Fibroblast of the aortic adventitia (primary cell): ENCODE measurements around the genes NOVA1 and HEATR5A.

GRCh38 chr14:24633222-24633661 is 748 bp downstream of the GZMB start:
- CAGE, long polyA plus RNA, result no peak

DNA sequence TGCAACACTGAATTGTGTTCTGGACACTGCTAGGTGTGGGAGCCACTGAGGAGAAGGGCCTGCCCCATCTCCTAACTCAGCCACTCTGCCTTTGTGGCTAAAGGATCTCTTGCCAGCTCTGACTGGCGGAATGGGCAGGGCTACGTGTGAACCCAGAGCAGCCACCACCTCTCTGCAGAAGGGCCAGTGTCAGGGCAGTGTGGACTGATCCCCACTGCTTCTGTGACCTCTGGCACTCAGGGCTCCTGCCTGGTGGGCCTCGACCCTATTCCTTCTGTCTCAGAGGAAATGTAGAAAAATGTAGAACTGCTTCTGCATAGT is 46.6 kb upstream of the GZMB start:
- CAGE, long polyA plus RNA, result no peak

DNA sequence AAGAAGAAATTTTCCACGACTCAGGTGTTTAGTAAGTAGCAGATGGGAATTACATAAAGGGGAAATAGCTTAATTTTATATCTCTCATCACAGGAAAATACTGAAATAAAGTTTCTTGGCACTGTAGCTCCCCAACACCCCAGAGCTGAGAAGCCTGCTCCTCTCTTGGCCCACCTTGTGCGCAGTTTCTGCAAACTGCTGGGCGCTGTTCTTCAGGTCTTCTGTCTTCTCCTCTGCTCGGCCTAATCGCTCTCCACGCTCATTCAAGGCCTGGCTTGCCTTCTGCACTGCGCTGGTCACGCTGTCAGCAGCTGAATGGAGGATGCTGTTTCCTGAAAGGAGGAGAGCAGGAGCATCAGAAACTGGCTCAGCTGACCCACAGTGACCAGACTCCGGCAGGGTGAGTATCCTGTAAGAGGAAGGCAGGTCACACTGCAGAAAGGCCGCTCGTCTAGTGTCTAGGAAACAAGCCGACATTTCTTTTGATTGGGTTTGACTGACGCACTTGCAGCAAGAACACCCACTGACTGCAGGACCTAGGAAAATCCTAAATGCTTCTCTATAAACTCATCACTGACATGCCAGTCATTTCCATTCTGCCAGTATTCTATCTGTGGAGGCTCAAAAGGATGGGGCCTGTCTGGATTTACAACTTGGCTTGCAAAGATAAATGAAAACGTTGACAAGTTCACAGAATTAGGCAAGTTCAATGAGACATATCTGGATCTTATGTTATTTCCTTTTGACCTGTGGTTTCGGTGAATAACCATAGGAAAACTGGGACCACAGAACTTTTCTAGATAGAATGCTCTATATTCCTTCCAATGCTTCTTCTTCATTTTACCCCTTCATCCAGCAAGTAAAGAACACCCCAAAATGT is 185.1 kb upstream of the GZMB start:
- CAGE, long polyA plus RNA, result no peak

GRCh38 chr14:24844068-24844496 is 205.9 kb downstream of the STXBP6 start:
- CAGE, long polyA plus RNA, result no peak

- CAGE, long polyA plus RNA, result no peak
Observed at GRCh38 chr14:24974220-24974480, 75.8 kb downstream of the STXBP6 start.

DNA sequence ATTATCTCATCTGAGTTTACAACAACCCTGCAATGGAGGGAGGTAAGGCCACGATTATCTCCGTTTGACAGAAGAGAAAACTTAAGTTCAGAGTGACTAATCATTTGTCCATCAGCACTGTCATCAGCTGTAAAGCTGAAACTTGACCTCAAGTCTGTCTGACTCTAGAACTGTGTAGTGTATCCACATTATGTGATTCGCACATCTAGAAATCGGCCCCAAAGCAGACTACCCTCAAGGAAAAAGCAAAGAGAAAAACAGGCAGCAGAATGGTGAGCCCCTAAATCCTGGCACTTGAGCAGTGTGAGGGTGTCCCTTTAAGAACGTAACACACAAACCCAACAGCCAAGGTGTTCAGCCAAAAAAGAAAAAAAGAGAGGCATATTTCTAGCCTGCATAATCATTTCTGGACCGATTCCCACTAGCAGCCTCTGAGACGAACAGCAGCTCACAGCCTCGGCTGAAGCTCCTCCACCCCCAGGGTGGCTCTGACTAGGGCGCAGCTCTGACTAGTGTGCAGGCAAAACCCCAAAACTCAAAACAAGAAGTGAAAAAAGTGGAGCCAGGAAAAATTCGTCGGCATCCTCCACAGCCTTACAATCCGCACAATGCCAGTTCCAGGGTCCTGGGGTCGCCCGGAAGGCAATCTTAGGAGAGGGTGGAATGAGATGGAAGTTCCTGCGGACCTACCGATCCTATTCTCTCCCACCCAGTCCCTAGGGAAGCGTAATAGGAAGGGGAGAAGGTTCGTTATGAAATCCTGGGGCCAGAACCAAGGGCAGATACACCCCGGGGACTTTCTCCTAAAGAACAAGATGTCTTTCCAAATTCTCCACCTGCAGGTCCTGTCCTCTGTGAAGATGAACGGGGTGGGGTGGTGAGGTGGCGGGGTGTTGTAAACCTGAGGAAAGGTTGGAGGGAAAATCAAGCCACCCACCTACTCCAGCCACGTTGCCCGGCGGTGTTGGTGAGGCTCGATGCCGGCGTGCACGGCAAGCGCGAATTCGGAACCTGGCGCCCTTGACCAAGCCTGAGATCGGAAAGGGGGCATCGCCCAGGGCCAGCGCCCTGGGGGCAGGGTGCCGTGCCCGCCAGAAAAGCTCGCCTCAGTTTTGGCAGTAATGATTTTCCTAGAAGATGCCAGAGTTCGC is 1.3 kb downstream of the STXBP6 start:
- CAGE, long polyA plus RNA, result no peak

DNA sequence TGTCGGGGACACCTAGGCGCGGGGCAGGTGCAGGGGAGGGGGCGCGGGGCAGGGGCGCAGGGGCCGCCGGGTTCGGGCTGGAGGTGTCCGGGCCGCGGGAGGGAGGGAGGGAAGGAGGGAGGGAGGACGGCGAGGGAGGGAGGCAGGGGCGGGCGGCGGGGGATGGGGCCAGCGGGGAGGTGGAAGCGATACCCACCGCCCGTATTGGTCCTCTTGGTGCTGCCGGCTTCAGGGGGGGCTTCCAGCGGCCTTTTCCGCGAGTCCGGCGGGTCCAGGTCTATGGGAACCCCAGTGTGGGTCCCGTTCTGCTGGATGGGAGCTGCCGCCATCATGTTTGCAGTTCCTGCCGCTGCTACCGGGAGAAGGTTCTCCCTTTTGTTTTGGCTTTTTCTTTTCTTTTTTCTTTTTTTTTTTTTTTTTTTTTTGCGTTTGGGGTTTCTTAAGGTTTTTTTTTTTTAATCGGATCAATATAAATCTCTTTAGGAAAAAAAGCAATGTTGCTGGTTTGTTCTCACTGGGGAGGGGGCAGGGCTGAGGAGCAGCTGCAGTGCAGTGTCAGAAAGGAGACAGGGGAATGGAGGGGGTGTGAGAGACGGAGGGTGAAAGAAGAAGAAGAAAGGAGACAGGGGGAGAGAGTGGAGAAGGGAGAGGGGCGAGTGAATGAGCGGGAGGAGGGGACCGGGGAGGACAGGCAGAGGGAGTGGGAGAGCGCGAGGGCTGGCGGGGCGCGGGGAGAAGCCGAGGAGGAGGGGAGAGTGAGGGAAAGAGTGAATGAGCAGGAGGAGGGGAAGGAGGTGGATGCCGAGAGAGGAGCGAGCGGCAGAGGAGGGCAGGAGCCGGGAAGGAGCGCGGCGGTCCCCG is 498 bp downstream of the NOVA1 start:
- CAGE, long polyA plus RNA, result no peak

GRCh38 chr14:26597966-26598755 is at the start of gene NOVA1:
Gene NOVA1, minus strand, starts transcription at chr14:26598033.
- CAGE, long polyA plus RNA, result no peak

DNA sequence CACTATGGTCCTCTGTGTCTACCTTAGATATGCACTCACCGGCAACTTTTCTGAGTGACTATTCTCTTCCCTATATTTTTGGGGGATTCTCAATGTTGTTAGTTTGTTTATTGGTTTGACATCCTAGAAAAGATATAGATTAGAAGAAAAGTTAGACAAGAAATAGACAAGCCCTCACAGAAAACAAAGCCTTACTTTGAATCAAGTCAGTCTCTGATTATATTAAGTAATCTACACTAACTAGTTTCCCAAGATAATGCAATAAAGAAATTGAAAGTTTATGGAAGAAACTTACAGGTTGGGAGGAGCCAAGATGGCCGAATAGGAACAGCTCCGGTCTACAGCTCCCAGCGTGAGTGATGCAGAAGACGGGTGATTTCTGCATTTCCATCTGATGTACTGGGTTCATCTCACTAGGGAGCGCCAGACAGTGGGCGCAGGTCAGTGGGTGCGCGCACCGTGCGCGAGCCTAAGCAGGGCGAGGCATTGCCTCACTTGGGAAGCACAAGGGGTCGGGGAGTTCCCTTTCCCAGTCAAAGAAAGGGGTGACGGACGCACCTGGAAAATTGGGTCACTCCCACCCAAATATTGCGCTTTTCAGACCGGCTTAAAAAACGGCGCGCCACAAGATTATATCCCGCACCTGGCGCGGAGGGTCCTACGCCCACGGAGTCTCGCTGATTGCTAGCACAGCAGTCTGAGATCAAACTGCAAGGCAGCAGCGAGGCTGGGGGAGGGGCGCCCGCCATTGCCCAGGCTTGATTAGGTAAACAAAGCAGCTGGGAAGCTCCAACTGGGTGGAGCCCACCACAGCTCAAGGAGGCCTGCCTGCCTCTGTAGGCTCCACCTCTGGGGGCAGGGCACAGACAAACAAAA is 578.2 kb upstream of the FOXG1 start:
- CAGE, long polyA plus RNA, result no peak

GRCh38 chr14:28577973-28578272 is 188.7 kb upstream of the FOXG1 start:
- CAGE, long polyA plus RNA, result no peak

DNA sequence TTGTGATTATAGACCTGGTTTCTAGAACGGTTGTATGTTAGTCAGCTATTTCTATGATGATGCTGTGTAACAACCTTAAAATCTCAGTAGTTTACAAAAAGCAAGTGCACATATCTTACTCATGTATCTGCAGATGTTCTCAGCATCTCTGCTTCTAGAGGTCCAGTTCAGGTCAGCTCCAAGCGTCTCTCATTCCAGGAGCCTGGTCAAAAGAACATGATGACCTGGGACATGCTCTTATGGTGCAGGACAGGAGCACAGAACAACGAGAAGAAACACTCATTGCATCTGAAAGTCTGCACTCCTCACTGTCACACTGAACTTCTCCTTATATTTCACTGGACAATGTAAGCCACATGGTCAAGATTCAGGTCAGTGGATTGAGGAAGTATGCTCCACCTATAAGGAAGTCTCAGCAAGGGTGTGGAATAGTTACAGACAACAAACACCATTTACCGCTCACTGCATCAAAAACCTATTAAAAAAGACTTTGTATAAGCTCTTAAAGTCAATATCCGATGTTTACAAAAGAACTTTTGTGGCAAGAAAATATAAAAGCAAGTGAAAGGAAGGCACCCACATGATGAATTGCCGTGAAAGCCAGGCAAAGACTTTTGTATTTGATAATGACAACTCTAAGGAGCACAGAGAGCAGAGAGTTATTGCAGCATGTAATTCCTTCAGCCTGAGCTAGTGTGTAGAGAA is 153.1 kb upstream of the FOXG1 start:
- CAGE, long polyA plus RNA, result no peak

- CAGE, long polyA plus RNA, result no peak
Observed at GRCh38 chr14:29236624-29237243, 470.1 kb downstream of the FOXG1 start.

DNA sequence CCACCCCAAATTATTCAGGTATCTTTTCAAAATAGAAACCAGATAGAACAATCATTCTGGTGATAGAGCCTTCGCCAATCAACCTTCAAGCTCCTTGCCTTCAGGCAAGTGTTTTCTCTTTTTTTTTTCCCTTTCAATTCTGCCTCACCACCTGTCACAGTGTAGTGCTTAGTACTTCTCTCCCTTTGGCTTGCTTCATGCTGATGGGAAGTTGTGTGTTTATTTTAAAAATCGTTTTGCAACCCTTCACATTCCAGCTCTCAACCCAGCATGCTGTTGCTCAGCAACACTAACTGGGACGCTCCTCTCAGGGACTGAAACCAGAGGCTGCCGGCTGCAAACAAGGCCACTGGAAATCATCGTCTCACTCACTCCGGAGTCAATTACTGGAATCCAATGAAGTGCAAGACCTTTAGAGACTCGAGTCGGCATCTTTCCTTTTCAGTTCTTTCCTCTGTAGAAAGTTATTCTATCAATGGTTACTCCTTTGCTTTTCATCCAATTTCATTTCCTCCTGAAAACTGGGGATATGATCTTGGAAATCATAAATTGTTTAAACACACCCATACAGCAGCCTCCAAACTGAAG is 342.6 kb downstream of the PRKD1 start:
- CAGE, long polyA plus RNA, result no peak

DNA sequence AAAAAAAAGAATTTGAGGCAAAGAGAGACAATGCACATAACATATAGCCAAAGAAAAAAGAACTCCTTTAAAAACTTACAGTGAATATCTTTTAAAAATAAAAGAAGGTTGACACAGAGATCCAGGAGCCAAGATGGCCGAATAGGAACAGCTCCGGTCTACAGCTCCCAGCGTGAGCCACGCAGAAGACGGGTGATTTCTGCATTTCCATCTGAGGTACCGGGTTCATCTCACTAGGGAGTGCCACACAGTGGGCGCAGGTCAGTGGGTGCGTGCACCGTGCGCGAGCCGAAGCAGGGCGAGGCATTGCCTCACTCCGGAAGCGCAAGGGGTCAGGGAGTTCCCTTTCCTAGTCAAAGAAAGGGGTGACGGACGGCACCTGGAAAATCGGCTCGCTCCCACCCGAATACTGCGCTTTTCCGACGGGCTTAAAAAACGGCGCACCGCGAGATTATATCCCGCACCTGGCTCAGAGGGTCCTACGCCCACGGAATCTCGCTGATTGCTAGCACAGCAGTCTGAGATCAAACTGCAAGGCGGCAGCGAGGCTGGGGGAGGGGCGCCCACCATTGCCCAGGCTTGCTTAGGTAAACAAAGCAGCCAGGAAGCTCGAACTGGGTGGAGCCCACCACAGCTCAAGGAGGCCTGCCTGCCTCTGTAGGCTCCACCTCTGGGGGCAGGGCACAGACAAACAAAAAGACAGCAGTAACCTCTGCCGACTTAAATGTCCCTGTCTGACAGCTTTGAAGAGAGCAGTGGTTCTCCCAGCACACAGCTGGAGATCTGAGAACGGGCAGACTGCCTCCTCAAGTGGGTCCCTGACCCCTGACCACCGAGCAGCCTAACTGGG is 84.8 kb upstream of the G2E3 start:
- CAGE, long polyA plus RNA, result no peak

DNA sequence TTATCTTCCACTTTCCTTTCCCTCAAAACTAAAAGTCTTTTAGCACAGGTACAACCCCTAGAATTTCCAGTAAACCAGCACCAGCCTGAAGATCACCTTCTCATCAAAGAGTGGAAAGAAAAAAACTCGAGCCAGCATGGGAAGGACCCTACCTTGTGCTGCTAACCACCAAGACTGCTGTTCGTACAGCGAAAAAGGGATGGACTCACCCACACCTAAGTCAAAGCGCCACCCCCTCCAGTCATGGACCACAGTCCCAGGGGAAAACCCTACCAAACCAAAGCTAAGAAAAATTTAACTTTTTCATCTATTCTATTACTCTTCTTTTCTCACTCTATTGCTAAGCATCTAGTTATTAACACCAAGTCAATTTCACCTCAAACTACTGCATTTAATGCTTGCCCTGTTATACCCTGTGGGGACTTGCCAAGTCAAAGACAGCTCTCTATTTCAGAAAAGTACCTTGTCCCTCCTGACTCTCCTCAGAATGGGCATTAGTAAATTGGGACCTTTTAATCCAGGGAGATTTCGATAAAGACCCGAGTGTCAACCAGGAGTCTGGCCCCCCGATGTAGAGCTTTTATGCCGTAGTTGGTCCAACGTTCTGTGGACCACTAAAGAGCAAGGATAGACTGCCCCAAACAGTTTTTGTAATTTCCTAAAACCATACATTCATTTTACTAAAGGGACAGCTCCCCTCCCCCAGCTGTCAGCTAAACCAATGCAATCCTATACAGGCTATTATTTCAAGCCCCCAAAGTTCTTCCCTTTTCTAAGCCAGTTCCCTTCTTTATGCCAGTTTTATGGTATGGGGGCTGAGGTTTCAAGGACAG is 55.5 kb upstream of the AP4S1 start:
- CAGE, long polyA plus RNA, result no peak

- CAGE, long polyA plus RNA, result no peak
Observed at GRCh38 chr14:31133147-31133901, 74.3 kb downstream of the HECTD1 start.

DNA sequence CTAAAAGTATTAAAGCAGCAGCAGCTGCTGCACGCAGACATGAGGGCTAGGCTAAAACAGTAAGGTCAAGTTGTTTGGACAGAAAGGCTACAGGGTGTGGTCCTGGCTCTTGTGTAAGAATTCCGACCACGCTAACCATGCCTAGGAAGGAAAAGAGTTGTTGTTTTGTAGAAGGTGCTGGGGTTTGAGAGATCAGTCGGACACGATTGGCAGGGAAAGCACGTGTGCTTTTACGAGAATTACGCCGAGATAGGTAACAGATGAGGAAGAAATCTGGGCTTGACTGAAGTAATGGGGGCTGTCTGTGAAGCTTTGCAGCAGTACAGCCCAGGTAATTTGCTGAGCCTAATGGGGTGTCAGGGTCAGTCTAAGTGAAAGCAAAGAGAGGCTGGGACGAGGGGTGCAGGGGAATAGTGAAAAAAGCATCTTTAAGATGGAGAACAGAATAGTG is 39.9 kb upstream of the HECTD1 start:
- CAGE, long polyA plus RNA, result no peak

DNA sequence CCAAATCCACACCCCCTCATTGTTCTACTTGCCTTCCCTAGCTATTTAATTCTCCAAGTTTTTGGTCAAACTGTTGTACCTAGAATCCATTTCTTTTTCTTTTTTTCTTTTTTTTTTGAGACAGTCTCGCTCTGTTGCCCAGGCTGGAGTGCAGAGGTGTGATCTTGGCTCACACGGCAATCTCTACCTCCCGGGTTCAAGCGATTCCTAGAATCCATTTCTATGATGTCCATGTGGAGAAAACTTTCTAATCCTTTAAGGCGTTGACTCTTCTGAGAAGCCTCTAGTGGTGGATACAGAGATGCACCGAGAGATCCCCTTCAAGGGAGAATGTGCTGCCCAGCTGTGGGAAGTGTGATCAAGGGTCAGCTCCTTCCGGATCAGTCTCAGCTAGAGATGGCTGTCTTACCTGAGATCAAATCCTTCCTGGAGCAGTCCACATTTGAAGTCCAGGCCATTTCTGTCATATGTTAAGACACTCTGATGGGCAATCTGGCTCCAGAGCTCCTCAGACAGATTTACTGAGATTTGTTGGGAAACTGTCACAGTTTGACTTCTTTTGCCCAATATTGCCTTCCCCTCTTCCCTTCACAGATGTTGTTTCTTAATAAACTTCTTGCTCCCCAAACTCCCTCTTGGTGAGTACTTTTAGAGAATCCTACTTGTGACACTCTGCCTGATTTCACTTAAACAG is 92.7 kb upstream of the HECTD1 start:
- CAGE, long polyA plus RNA, result no peak

DNA sequence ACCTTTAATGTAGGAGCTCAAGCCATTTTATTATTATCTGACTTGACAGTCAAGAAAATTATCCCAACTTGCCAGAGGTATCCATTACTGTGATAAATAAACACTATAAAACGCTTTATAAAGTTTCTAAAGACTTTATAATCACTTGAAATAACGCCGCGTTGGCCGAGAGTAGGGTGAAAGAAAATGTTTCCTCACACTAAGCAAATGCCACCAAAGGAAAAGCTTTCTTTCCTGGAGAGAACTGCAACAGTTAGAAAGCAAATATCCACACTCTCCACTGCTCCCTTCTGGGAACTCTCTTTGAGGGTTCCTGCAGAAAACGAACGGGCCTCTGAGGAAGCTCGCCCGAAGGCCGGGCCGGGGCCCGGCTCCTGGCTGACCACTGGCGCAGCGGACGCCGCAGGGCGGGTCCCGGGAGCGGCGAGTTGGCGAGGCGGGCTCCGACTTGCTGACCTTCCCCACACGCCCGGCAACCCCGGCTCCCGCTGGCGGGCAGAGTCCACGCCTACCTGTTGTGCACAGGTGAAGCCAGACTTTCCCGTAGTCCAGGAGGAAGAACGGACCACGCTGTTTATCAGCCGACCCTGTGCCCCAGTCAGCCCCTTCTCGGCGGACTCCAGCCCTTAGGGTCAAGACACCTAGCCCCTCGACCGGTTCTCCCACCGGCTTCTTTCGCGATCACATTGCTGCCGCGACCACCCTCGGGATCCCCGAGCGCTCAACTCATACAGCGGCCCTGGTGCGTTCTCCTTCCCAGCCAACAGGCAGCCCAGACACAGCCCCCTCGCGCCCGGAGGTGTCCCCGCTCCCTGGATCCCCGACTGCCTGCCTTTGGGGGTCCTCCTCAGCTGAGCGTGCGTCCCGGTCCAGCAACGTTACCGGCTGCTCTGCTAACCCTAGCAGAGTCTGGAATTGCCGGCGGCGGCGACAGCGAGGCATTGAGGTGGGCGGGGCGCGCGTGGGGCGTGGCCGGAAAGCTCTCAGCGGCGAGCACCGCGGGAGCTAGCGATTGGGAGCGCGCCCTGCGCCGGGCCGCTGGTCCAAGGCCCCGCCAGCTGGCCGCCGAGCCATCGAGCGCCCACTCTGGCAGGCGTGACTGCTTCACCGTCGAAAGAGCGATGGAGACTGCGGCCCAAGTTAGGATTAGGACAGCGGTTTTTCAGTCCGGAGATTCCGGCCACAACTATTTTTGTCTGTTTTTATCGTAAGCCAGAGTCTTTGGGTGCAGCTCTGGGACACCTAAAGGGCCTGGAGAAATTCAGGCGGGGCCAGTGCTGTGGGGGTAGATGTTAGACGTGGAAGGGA is at the start of gene HEATR5A:
TSS of gene HEATR5A (minus strand) at position 911 of the 1,308 bp plus-strand sequence.
- CAGE, long polyA plus RNA, result no peak

DNA sequence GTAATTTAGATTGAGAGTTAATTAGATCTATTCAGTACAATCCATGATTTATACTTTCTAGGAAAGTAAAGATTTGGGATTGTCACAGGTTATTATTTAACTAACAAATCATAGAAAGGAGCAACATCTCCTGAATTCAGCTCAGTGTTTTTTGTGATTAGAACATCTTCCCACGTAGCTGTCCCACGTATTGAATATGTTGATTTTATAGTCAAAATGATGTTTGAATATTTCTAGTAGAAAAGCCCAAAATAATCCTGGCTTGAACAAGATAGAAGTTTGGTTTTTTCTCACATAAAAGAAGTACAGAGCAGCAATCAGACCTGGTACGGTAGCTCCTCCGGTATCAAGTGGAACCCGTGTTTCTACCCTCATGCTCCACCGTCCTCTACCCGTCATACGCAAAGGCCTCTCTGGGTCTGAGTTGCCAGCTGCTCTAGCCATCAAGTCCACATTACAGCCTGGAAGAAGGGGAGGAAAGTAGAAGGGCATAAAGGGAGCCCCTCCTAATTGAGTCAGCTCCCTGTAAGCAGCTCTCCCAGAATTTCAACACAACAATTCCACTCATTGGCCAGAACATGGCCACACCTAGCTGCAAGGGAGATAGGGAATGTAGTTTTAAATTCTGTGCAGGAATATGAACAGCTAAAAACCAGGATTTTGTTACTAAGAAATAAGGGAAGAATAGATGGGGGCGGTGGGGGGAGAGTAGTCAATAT is 103.6 kb downstream of the AKAP6 start:
- CAGE, long polyA plus RNA, result no peak